Daoy (cell line): ENCODE measurements around a stretch of chr17.

DNA sequence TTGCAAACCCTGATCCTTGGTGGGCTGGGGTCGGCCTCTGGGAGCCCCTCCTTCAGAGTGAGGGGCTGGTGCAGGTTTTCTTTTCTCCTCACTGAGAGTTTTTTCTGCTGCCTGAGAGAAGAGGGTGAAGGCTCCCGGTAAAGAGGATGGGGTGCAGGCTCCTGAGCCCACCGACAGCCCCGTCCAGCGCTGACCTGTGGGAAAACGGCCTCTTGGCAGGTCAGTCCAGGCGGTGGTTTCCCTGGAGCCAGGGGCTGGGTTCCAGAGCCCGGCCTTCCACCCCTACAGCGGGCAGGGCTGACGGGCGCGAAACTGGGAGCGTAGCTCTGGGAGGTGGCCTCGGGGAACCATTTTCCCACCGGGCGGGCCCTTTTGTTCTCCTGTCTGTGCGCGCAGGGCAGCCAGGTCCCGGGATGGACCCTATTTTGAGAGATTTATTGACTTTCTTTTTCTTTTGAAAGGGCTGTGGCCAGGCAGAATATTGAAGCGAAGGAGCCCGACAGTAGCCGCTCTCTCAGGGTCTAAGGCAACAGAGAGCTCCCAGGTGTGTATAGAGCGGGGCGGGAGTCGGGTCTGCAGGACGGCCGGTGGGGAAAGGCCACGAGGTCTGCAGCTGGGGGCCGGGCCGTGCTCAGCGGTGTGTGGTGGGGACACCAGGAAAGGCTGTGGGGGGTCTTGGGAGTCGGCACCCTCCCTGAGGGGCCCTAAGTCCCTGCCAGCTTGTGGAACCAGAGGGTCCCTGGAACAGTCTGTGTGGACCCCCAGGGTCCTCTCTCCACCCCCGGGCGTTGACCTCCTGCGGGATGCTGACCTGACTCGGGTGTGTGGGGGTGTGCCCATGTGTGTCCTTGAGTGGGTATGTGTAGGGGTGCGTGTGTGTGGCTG lies 32.3 kb downstream of the METRNL start:
- RAMPAGE, long total RNA, result no peak

- RAMPAGE, long total RNA, result no peak
Observed at GRCh38 chr17:83122483-83123254, 43.3 kb downstream of the METRNL start.

- RAMPAGE, long total RNA, result no peak
Observed at GRCh38 chr17:83124534-83125227, 45.3 kb downstream of the METRNL start.

GRCh38 chr17:83199447-83200198 lies 120.2 kb downstream of the METRNL start:
- RAMPAGE, long total RNA, result no peak